ENCODE results near the genes COLEC12 and ENOSF1.

GRCh38 chr18:136311-136934, 21.9 kb upstream of the USP14 start:
- PRO-cap = no peak

- PRO-cap = unidirectional peak, minus-strand start at chr18:500698
These were observed at the start of gene COLEC12 for GRCh38 chr18:500305-501062. TSS of gene COLEC12 (minus strand) at chr18:500701.

DNA sequence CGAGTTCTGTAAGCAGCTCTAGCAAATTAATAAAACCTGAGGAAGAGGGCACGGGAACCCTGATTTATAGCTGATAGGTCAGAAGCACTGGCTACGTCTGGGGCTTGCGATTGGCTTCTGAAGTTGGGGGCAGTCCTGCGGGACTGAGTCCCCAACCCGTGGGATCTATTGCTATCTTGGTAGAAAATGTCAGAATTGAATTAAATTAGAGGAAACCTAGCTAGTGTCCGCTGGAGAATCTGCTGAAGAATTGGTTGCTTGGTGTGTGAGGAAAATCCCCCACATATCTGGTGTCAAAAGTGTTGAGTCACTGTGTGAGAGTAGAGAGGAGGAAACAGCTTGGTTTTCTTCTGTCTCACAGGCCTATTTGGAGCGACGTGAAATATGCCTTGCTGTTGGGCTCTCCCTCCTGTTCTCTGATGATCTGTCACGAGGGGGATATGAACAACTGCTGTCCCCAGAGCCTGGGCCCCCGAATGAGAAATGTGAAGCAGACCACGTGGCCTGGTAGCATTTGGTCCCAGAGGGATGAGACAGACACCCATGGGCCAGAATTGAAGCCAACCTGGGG, 18.4 kb upstream of the COLEC12 start:
- PRO-cap = no peak

DNA sequence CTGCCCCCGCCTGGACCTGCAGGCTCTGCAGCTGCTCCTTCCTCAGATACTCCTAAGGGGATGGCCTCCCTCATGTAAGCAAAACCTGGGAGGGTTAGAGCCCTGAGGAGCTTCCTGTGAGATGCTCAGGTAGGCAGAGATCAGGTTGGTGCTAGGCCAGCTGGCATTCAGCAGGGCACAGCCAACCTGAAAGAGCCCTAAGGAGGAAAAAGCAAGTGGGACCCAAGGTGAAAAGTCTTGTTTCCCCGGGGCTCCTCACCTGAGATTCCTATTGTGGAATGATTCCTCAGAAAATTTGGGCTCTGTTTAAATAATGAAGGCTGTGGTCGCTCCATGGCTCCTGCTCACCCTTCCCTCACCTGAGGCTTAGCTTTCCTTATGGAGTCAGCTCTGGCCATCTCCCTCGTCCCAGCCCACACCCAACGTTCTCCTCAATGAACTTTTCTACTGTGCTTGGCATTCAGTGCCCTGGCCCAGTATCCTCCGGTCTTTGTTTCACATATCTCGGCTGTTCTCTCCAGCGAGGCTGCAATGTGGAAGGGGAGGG, 23.9 kb downstream of the TYMS start:
- PRO-cap = no peak

DNA sequence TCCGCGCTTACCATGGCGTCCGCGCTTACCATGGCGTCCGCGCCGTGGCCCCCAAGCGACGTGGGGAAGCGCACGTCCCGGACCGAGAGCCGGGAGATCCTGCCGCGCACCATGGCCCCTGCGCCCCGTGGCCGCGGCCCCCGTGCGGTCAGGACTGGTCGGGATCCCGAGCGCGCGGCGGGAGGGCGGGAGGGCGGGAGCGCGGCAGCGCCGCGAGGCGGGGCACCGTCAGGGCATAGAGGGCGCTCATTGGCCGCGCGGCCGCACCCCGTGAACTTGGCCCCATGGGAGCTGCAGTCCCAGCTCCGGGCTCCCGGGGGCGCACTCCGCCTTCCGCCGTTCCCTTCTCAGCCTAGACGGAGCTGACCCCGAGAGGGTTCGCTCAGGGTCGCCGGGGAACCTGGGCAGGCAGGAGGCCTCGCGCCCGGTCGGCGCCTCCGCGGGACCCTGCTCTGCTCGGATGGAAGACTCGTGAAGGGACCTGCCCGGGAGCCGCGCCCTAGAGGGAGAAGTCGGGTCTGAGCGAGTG, at the start of gene ENOSF1:
ENOSF1 (minus strand) TSS at position 156 of the 529 bp plus-strand sequence.
- PRO-cap = bidirectional peak, plus-strand start at position 385 of the sequence, minus-strand start at position 156 of the sequence

DNA sequence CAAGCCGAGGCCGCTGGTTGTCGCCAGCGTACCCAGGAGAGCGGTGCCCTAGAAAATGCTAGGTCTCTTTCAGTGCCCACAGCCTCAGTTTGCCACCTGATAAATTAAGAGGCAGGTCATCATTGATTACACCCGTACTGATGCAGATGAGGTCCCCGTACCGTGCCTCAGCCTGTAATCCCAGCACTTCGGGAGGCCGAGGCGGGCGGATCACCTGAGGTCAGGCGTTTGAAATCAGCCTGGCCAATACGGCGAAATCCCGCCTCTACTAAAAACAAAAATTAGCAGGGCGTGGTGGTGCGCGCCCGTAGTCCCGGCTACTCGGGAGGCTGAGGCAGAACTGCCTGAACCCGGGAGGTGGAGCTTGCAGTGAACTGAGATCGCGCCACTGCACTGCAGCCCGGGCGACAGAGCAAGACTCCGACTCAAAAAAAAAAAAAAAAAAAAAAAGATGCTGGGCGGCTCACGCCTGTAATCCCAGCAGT, 656 bp upstream of the ENOSF1 start:
- PRO-cap = no peak

DNA sequence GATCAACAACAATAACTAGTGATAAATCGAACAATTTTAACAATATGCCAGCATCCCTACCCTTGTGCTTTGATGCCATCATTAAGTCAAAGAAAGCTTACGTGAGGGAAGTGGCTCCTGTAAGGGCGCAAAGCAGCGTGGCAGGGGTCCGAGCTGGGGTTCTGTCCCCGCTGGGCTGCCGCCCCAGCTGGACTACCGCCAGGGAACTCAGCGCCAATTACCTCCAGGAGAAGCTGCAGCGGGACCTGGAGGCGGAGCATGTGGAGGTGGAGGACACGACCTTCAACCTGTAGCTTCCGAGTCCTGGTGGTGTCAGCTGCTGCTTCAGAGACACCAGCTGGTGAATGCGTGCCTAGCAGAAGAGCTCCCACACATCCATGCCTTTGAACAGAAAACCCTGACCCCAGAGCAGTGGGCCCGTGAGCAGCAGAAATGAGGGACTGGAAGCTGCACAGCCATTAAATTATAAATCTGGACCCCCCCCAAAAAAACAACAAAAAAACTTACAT, 20.0 kb upstream of the YES1 start:
- PRO-cap = unidirectional peak, plus-strand start at position 327 of the sequence

DNA sequence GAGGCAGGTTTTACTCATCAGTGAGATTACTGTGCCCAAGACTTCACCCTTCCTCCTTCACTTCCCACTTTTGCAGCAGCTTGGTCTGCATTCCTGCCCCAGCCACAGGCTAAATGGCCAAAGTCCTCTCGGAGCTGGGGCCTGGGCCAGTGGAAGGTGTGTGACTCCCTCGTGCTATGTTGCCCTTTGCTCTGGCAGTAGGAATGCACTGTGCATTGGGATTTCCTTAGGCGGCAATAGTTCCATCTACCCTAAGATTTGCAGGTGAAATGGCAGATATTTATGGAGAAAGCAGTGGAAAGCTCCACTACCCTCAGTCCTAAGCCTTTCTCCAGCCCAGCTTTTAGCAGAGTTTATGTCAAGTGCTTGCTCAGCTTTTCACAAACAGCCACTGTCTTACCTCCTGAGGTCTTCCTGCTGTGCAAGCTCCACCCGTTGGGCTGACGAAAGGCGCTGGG, 36.3 kb upstream of the YES1 start:
- PRO-cap = no peak

DNA sequence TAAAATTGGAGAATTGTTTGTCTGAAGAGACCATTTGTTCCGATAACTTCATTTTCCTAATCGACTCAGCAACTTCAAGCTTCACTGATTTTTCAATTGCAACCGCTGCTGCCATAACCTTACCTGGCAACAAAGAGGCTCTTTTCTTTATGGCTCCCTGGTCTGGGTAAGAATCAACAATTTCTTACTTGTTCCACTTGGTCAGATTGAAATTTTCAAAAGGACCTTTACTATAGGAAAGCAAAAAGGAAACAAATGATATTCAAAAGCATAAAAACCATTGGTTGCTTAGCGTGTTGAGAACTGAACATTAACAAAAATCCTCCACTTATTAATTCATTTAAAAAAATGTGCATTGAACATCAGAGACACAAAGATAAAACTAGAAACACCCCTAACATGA, 24.2 kb downstream of the ADCYAP1 start:
- PRO-cap = no peak

- PRO-cap = no peak
These were observed 514.7 kb downstream of the METTL4 start for GRCh38 chr18:2056519-2057097.

DNA sequence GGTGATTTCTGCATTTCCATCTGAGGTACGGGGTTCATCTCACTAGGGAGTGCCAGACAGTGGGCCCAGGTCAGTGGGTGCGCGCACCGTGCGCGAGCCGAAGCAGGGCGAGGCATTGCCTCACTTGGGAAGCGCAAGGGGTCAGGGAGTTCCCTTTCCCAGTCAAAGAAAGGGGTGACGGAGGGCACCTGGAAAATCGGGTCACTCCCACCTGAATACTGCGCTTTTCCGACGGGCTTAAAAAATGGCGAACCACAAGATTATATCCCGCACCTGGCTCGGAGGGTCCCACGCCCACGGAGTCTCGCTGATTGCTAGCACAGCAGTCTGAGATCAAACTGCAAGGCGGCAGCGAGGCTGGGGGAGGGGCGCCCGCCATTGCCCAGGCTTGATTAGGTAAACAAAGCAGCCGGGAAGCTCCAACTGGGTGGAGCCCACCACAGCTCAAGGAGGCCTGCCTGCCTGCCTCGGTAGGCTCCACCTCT, 324.0 kb downstream of the METTL4 start:
- PRO-cap = no peak

DNA sequence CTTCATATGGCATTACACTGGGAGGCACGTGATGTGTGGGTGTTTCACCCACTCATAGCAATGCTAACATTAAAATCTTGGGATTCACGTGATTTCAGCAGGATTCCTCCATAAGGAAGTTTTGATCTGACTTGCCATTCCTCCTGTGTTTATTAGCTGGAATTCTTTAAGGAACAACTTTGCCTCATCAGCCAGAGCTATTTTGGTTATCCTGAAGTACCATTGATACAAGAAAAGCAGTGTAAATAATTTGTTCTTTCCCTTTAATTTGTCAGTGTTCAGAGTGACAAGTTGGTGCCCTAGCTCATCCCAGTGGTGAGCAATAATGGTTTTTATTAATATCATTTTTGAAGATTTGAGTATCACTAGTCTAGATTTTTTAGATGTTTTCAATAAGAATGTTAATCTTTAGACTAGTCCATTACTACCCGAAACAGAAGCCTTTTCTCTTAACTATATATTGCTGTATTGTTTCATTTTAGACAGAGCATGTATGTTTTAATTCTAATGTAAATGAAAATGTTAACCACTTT, 9.2 kb downstream of the SMCHD1 start:
- PRO-cap = no peak

DNA sequence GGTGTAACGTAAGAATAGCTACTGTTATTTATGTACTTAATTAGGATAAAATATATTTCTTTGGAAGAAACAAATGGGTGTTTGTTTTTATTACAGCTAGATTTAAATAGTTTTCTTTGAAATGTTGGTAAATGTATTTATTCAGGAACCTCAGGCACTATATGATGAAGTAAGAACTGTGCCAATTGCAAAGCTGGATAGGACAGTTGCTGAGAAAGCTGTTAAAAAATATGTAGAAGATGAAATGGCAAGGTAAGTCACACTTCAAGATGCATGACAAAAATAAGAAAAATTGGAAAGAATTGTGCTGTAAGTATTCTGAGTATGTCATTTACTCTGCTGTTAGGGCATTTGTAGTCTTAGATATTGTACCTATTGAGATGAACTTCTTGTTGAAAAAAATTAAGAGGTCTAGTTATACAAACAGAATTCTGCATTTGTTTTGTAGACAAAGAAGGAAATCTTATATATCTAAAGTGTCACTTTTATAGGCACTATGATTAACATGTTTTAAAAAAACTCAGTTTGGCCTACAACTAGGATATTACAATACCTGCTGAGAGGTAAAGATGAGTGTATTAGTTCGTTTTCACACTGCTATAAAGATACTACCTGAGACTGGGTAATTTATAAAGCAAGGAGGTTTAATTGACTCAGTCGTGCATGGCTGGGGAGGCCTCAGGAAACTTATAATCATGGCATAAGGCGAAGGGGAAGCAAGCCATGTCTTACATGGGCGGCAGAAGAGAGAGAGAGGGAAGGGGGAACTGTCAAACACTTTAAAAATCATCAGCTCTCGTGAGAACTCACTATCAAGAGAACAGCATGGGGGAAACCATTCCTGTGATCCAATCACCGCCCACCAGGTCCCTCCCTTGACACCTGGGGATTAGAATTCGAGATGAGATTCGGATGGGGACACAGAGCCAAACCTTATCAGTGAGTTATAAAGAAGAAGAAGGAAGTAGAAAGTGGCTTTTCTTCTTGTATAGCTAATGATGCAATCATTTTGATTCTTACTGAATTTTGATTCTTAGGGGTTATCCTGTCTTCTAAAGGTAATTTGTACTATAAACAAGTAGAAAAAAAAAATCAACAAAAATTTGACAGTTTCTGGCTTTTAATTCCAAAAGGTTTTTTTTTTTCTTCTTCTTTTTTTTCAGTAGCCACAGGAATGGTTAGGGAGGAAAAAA, 51.1 kb downstream of the SMCHD1 start:
- PRO-cap = no peak

DNA sequence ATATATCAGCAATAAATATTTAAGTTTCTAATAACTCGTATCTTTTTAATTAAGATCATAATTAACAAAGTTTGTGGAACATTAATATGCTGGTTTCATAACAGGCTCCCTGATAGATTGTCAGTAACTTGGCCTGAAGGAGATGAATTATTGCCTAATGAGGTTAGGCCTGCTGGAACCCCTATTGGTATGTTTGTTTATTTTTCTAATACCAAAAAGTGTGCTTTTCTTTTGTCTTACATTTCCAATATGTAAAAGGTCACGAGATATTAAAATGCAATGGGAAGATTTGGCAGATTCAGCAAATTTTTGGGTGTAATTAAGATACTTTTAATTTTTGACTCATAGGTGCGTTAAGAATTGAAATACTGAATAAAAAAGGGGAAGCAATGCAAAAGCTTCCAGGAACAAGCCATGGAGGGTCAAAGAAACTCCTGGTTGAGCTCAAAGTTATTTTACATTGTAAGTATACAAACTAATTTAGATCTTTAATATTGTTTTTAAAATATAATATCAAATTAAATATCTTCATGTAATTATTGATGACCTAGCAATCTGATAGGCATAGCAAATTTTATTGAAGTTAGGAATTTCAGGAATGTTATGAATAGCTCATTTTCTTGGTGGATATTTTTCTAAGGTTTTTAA, 52.1 kb downstream of the SMCHD1 start:
- PRO-cap = no peak

- PRO-cap = no peak
These were observed 71.0 kb downstream of the SMCHD1 start for GRCh38 chr18:2726360-2727076.

DNA sequence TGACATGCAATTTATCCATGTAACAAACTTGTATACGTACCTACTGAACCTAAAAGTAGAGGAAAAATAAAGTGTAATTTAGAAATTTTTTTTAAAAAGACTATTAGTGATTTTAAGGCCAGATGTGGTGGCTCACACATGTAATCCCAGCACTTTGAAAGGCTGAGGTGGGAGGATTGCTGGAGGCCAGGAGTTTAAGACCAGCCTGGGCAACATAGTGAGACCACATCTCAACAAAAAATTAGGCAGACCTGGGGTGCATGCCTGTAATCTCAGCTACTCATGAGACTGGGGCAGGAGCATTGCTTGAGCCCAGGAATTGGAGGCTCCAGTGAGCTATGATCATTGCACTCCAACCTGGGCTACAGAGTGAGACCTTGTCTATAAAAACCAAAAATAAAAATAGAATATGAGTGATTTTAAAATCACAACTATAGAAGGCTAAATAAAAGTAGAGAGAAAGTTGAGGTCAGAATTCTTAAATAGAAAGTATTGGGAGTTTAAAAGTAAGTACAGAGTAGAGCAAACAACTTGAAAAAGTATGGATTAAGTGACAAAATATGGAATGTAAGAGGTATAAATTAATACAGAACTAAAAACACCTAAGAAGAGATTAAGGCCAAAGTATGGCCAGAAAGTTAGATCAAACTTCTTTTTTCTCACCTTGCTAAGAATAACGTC, 81.9 kb downstream of the SMCHD1 start:
- PRO-cap = no peak

DNA sequence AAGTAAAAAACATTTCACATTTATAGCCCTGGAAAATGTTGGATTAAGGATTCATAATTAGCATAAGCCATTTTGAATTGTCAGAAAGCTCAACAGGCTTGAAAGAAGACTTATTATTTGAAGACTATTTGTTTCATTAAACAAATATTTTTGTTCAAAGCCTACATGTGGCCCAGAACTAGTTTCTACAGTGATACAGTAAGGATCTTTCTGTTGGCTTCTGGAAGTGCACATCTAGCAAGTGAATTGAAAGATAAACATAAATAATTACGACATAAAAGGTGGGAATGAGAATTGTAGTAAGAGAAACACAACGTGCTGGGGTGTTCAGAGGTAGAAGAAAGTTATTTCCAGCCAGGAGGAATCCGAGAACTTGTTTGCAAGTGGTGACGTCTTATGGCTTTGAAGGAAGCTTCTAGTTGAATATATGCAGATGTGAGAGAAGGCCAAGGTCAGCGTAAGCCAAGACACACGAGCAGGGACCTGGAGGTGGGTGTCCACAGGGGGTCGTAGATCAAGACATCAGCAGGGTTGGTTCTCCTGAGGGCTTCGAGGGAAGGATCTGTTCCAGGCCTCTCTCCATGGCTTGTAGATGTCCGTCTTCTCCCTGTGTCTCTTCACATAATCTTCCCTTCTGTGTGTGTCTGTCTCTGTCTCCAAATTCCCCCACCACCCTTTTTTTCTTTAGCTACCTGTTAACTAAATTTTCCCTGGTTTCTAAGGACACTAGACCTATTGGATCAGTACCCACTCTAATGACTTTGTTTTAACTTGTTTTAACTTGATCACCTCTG, 23.7 kb downstream of the EMILIN2 start:
- PRO-cap = no peak

- PRO-cap = no peak
These were observed 56.8 kb downstream of the LPIN2 start for GRCh38 chr18:2955942-2956677.

DNA sequence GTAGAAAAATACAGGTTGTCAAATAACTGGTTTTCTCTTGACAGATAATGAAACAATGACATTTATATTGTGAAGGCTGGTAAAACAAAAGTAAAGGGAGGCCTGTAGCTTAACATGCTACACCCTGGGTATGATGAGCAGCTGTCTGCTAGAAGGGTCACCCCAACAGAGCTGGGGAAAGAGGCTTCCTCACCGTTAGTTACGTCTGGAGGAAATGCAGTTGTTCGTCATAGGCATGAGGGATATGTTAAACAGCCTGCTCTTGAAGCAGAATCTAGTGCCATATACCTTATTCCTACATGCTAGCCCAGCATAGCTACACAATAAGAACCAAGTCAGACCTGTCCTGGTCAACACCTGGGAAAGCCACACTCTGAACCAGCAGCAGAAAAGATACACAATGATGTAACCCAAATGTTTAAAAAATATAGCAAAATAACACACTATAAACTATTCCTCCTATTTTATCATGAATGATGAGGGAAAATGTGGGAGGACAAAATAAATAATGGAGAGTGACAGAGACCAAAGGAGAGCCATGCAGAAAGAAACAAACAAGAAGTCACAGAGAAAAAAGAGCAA, 49.8 kb downstream of the LPIN2 start:
- PRO-cap = no peak

DNA sequence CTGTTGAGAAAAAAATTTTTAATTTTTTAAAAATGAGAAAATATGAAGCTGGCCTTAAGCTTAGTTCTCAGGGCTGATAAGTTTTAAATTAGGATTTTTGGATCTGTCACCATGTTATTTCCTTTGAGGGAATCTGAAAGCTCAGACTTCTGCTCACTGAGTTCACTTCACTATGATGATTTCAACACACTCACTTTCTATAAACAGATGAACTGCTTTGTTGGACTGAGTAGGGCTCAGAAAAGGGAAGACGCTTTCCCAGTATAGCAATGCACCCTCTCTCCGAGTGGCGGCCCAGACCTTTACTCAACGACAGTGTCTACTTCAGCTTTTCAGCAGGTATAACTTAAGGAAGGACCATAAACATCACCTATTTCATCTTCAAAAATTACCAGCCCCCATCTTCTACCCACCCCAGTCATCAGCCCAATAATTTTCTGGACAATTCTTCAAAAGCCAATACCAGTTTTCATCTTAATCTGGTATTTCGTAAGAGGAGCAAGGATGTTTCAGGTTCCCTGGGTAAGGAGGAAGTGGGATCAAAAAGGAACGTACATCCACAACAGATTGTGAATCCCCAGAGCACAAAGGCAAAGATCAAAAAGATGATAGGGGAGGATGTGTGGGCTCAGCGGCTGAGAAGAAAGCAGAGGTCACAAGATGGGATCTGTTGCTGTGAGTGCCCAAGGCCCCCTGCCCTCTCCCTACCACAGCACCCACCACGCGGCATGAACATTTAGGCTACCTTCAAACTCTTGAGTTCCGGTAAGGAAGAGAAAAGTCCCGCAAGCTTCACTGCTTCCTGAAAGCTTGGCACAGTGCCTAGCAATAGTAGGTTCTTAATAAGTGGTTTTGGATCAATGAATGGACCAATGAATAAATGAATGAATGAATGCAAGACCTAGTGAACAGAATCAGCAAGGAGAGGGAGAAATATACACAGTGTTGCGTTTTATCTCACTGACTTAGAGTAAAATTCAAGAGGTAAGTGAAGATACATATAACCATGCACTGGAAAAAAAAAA, 41.9 kb downstream of the LPIN2 start:
- PRO-cap = bidirectional peak, plus-strand start at position 228 of the sequence, minus-strand start at position 174 of the sequence